Left ventricle myocardium (tissue), 1 donor: Measurements from ENCODE around the genes C7 and RIMOC1.

DNA sequence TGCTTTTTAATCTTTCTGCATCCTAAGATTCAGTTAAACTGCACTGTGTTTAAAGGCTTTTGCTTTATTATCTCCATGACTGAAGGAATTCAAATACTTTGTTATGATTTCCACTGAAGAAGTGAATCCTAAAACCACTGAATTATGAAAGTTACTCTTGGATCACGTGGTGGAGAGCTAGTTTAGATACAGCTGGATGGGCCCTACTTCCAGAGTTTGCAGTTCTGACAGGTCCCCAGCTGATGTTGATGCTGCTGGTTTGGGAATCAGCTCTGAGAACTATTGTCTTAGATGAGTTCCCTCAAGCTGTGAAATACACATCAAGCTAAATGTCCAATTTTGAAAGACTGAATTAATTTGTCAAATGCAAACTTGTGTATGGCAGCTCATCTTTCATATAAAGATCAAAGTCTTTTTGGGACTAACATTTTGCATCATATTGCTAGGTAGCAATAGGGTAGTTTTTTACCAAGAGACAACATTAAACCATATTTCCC lies 4.9 kb downstream of the DAB2 start:
- PRO-cap = no peak

DNA sequence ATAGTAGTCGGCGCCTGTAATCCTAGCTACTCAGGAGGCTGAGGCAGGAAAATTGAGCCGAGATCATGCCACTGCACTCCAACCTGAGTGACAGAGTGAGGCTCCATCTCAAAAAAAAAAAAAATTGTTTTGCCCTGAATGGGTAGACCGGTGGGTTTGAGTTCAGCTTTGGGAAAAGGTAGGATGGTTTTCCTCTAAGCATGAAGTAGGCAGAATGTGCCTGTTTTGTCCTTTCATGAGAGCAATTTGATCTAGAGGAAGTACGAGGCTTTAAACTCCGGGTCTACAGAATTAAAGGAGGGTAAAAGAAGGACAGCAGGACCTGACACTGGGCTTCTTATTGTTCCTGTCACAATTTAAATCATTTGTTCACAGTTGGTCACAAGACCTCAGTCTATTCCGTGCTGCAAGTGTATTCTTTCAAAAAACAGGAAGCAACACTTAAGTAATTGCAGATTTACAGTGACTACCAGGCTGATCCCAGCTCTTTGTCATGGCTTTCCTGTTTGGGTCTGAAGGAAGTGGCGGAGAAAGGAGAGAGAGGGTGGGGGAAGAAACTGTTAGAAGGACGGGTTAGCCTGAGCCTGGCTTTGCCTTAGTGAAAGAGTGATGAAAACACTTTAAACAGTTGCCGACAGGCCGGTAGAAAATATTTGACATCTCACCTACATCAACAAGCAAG lies 101.9 kb upstream of the DAB2 start:
- PRO-cap = no peak

DNA sequence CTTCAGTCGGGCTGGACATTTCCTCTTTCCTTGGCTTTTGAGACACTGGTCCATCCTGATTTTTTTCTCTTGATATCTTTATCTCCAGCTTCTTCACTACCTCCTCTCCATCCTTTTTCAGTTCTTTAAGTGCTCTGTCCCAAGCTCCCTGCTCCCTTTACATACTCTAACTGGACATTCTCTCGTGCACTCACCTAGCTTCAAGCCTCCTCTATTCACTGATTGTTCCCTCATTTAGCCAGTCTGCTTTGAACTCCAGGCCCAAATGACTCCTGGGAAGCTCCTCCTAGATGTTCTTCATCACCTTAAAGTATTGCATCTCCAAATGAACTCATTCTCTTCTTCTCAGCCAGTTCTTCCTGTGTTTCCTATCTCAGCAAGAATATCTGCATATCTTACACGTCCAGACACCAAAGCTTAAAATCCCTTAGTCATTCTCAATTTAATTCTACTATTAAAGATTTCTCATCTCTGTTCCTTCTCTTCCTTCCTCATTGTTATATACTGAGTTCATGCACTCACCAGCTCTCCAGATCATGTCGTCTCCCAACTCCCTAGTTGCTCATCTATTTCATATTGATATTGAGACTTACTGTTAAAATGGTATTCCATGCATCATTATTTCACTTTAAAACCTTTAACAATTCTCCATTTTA lies 118.5 kb upstream of the DAB2 start:
- PRO-cap = no peak

- PRO-cap = no peak
These were observed 335.8 kb upstream of the DAB2 start for GRCh38 chr5:39760570-39760978.

DNA sequence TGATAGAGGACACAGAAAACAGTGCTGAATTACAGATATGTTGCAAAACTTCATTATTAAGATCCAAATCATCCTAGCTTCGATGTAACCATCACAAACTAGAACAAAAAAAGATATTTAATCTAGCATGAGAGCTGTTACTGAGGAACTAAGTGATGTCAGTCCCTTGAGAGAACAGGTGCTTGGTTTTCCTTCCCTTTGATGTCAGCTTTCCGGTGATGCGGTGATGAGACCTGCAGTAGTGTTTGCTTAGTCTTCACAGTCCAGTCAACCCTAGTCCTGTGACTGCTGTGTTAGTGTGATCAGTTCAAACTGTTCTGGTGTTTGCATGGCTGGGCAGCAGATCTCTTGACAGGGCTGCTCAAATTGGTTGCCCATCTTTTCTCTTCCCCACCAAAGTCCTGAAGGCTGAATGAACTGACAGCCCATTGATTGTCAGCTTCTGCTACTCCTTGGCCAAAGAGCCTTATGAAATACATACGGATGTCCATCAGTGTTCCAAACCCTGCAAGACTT lies 608.6 kb upstream of the DAB2 start:
- PRO-cap = no peak

GRCh38 chr5:40386340-40386815 lies 293.3 kb upstream of the PTGER4 start:
- PRO-cap = no peak

DNA sequence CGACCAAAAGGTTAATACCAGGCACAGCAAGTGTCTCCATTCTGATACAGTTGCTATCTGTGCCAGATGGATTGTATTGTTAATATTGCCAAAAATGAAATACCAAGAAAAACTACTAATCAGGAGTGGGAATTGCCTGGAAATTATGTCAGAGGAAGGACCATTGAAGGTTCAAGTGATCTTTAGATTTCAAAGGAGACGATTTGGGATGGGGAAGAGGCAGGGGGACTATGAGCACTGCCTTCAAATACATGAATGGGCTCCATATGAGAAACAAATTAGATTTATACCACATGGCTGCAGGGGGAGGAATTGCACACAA lies 95.9 kb upstream of the PTGER4 start:
- PRO-cap = no peak

GRCh38 chr5:40682305-40682707 lies 2.6 kb downstream of the PTGER4 start:
- PRO-cap = no peak

- PRO-cap = no peak
These were observed 21.6 kb downstream of the TTC33 start for GRCh38 chr5:40733995-40734704.

GRCh38 chr5:40784185-40784664 lies 13.9 kb downstream of the PRKAA1 start:
- PRO-cap = no peak

DNA sequence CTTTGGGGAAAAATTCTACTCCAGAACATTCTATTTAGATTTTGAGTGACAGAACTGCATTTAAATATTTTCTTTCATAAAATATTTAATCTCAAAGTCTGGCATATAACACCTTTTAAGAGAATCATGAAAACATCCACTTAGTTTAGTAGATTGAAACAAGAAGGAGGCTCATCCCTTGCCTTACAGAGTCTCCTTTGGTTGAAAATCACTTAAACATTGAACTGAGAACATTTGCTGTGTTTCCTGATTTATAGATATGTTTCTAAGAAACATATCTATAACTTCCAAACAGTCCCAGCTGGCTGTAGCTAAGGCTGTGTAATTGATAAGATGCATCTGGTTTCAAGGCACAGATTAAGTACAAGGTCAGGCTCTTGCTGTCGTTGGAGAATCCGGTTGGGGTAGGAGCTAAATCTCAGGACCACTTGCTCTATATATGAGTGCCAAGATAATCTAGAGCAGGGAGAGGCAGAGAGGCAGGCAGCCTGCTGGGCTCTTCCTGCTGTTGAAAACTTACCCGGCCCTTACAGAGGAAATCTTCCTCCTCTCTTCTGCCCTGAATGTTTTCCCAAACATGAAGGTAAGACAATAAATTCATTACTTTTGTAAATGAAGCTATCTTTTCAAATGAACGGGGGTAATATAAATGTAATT lies at the start of gene C7:
Gene C7 (plus strand): TSS at position 464 of the 657 bp plus-strand sequence.
- PRO-cap = bidirectional peak, plus-strand start at position 386 of the sequence, minus-strand start at position 199 of the sequence; bidirectional peak, plus-strand start at position 464 of the sequence, minus-strand start at position 408 of the sequence

DNA sequence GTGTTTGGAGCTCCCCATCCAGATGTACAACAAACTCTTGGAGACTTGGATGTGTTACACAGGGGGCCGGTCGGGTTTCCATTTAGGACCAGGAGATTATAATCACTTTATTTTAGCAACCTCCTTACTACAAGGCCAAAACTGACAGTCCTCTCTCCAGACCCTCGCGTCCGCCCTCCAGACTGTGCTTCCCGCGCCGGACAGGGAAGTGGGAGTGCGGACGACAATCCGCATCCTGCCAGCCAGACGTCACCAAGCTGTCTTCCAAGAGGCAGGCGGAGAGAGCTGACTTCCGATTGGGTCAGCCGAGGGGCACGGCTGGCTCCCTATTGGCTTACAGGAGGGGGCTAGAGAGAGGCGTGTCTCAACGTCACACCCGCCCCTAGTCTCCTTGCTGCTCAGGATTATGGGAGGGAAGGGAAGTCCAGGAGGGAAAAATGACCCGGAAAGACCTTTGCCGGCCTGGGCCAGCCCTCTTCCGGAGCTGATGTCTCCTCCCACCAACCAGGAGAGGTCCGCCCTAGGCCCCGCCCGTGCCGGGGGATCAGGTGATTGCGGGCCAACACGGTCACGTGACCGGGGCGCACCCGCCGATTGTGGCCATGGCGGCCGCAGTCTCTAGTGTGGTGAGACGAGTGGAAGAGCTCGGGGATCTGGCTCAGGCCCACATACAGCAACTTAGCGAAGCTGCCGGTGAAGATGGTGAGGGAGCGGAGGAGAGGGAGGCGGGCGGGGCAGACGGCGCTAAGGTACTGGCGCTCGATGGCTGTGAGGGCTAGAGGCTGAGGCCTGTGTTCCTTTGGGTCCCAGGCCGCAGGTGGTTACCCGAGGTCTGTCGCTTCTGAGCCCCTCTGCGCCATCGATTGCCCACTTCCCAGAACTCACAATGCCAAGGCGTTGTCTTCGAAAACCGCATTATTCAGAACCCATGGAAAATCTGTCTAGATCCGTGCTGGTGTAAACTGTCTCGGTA lies at the start of gene RIMOC1:
Gene RIMOC1 (plus strand): TSS at position 579 of the 973 bp plus-strand sequence.
- PRO-cap = bidirectional peak, plus-strand start at position 579 of the sequence, minus-strand start at position 202 of the sequence

- PRO-cap = no peak
These were observed 92.9 kb downstream of the GHR start for GRCh38 chr5:42516090-42516666.

- PRO-cap = no peak
These were observed 127.4 kb downstream of the GHR start for GRCh38 chr5:42550486-42551234.

DNA sequence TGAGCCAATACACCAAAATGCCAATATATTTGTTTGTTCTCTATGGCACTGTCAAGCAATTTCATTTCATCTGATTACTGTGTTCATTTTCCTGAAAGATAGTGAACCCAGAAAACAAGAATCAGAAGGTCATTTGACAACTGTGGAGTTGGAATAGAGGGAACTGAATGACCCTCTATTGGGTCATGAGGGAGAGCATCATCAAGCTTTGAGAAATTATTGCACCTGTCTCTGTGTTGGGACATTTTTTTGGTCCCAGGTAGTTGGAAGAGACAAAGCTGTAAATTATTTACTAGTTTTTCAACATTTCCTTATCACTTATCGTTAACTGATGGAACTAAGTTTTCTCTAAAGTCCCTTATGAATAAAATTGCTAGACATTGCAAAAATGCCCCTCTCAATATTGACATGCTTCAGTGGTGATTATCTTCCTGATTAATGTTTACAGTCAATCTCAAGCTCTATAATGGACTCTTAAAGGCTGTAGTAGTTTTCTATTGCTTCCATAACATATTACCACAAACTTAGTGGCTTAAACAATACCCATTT lies 129.5 kb downstream of the GHR start:
- PRO-cap = no peak

- PRO-cap = no peak
These were observed 158.8 kb downstream of the GHR start for GRCh38 chr5:42581776-42582614.

DNA sequence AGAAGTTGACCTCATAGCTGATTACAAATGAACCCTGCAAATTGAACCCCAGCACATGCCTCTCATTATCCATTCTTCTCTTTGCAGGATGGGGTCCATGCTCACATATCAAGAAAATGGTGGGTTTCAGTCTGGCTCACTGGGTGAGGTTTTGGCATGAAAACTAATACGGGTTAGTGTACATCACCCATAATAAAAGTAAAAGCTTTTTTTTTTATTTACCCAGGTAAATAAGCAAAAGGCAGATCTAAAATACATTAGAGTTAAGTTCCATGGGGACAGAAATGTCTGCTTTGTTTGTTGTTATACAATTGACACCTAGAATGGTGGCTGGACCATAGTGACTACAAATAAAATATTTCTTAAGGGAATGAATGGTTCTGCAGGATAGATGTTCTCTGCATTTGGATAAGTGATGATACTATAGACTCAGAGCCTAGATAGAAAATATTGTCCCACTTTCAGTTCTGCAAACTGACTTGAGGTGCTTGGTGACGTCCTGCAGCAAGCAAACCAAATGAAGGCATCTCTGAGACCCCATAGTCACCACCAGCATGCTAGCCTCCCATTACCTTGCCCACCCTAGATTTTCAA lies 110.3 kb upstream of the CCDC152 start:
- PRO-cap = no peak

GRCh38 chr5:42798036-42798711 lies 13.5 kb downstream of the SELENOP start:
- PRO-cap = no peak

- PRO-cap = no peak
These were observed 46.9 kb upstream of the SELENOP start for GRCh38 chr5:42858521-42859151.

GRCh38 chr5:42879162-42879639 lies 67.5 kb upstream of the SELENOP start:
- PRO-cap = no peak